Vagina (tissue), 1 donor: ENCODE results near the gene HAPSTR1.

GRCh38 chr16:9003241-9003905, 39.7 kb upstream of the USP7 start:
- PRO-cap, result no peak
- RAMPAGE, long total RNA, result no peak

DNA sequence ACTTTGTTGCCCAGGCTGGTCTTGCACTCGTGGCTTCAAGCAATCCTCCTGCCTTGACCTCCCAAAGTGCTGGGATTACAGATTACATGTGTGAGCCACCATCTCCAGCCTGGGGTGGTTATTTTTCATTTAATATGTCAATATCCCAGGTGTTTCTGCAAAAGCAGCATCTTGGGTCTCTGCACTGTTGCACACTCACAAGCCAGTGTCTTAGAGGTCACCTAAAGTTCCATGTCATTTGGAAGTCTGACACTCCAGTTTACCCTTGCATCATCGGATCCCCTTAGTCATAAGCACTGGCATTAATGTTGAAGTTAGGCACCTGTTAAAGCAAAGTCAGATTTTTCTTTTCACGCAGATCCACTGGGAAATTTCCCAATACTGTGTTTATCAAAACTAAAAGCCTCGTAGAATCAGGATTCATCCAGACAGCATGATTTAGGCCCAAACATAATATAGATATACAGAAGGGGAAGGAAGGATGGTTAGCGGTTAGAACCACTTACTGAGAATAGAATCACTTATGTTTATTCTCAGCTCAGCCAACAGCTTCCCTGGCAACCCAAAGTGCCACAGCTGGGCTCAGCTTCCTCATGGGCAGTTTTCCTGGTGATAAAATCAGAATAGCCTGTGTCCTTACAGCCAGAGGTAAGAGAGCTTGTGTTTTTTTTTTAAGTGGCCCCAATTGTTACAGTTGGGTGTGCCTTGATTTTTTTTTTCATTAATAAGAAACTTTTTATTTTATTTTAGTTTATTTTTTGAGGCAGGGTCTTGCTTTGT, 30.1 kb upstream of the HAPSTR1 start:
- PRO-cap, result no peak
- RAMPAGE, long total RNA, result no peak

GRCh38 chr16:9078999-9079420, 12.4 kb upstream of the HAPSTR1 start:
- PRO-cap, result no peak
- RAMPAGE, long total RNA, result no peak

DNA sequence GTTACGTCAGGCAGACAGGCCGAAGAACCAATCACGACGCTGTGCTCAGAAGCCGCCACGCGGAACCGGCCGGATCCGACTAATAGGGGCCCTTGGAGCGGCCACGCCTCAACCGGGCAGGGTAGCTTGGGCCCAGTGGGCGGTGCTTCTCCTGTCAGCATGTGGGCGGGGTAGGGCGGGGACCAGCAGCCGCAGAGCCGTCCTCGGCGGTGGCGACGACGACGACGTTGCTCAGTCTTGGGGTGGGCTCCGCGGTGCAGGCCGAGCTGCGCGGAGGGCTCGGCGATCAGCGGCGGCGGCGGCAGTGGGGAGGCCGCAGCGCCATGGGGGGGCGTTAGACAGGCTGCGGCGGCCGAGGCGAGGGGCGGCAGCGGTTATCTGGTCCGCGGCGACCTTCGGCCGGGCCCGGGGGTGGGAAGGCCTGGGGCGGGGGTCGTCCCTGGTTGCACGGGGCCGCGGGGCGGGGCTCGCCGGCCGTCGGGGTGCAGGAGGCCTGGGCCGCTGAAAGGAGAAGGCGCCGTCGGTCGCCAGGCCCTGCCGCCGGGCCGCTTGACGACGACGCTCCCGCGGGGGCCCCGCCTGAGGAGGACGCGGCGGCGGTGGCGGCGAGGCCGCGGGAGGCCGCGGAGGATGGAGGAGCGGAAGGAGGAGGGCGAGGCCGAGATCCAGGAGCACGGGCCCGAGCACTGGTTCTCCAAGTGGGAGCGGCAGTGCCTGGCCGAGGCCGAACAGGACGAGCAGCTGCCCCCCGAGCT, at the start of gene HAPSTR1:
Gene HAPSTR1 (plus strand): TSS at position 230 of the 755 bp plus-strand sequence.
- PRO-cap, result unidirectional peak, plus-strand start at position 234 of the sequence
- RAMPAGE, long total RNA, result no peak

DNA sequence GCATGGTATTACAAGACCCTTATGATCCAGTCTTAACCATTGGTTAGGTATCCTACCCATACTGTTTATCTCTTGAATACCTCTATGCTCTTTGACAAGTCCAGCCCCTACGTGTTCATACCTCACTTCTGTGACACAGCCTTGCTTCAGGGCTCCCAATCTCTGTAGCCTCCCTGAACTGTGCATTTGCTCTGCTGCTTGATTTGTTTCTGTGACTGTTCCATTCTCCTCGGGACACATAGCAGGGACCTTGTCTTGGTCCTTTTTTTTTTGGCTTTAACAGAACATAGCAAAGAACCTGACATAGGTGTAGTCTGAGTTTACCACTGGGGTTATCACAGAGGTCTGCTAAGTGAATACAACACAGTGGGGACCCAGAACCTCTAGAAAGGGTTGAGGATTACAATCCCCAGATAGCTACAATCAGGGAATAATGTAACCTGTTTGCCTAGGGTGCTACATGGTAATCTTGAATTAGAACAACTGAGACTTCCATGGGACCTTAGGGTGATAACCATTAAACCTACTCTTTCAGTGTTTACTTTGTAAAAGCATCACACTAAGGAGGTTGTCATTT, 16.3 kb downstream of the HAPSTR1 start:
- PRO-cap, result no peak
- RAMPAGE, long total RNA, result no peak

GRCh38 chr16:9114538-9114709, 23.0 kb downstream of the HAPSTR1 start:
- PRO-cap, result no peak
- RAMPAGE, long total RNA, result no peak

DNA sequence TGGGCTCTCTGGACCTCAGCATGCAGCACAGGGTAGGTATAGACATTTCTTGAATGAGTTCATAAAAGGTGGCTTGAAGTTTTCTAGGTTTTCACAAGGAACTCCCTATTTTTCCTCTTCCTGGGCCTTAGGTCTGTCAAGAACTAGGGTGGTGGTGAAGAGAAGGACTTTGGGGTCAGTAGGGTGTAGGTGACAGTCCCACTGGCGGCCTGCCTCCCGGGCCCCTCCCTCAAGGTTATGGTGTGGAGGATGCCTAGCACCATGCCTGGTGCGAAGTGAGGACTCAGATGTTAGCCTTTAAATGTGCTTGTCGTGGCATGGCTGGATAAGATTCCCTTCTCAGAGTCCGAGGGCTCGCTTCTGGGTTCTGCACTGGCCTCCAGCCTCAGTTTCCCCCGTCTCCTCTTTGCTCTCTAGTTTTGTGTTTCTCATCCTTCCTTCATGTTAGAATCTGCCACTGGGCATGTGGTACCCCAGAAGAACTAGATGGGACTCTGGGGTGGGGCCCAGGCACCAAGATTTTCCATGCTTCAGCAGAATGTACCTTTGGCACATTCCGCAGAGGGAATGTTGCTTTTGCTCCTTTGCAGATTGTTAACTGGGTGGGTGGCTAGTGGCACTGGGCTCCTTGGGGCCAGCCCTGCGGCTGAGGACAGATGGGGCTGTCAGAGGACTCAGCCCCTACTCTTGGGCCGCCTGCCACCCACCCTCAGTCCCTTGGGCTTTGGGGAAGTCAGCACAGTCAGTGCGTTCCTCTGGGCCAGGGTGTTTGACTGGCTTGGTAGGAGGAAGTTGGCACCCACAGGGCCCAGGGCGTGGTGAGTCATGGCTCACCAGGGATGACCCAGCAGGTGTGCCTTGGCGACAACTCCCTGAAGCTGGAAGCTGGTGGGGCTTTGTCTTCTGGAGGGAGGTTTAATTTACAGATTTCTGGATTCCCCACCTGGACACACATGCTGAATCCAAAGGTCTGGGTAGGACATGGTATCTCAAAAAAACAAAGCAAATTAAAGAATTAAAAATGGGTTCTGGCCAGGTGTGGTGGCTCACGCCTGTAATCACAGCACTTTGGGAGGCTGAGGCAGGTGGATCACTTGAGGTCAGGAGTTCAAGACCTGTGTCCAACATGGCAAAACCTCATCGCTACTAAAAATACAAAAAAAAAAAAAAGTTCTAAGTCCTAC, 32.2 kb downstream of the HAPSTR1 start:
- PRO-cap, result no peak
- RAMPAGE, long total RNA, result no peak

GRCh38 chr16:9125259-9125928, 34.0 kb downstream of the HAPSTR1 start:
- PRO-cap, result no peak
- RAMPAGE, long total RNA, result no peak

GRCh38 chr16:9308144-9308698, 216.8 kb downstream of the HAPSTR1 start:
- PRO-cap, result no peak
- RAMPAGE, long total RNA, result no peak

DNA sequence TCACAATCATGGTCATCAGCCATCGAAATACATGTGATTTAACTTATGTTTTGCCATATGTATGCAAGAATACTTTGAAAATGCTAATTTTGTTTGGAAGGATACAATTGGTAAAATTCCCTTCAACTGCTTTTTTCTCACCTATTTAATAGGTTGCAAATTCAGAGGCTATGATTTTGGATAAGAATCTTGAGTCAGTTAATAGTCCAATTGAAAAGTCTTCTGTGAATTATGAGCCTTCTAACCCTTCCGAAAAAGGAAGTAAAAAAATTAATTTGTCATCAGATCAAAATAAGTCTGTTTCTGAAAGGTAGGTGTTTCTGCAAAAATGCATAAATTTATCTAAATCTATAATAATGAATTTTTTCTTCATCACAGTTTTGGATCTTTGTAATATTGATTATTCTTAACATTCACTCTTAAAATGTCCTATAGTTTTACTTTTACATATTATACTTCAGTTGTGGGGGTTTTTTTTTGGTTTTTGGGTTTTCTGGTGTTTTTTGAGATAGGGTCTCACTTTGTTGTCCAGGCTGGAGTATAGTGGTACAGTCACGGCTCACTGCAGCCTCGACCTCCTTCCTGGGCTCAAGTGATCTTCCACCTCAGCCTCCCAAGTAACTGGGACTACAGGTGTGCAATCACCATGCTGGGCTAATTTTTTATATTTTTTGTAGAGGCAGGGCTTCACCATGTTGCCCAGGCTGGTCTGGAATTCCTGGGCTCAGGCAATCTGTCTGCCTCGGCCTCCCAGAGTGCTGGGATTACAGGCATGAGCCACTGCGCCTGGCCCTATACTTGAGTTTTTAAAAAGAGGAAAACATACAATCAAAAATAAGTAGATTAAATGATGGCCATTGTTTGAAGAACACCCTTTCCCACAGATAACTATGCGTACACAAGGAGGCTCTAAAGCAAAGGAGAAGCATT, 71.6 kb downstream of the ATF7IP2 start:
- PRO-cap, result no peak
- RAMPAGE, long total RNA, result start-site peak on the plus strand centred at position 678 of the sequence, 397 bp wide, 6 reads

DNA sequence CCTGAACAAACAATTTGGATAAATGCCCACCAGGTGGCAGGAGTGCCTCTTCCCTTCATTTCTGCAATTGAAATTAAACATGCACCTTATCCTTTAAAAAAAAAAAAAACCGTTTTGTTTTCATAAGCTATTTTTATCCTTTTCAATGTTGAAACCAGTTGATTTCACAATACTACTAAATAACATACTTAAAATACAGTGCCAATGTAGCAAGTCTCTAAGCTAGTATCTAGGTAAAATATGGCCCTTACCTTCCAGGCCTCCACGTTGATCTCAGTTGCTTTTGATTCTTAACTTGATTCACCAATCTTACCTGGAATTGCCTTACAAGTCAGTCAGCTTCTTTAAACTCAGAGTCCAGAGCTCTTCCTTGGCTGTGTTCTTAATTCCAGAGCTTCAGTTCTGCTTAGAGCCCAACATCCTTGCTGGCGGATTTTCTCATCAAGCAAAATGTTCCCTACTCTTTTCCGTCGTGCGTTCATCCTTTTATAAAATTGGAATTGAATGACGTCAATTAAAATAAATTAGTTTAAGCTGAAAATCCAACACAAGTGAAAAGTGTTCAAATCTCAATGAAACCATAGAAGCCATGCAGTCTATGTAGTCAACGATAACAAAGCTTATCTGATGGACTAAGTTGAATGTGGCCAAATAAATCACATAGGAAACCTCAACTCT, 65.5 kb downstream of the EMP2 start:
- PRO-cap, result no peak
- RAMPAGE, long total RNA, result no peak

GRCh38 chr16:10578328-10579394, 1.7 kb downstream of the EMP2 start:
- PRO-cap, result unidirectional peak, plus-strand start at chr16:10579073
- RAMPAGE, long total RNA, result start-site peak on the minus strand at chr16:10578780-10578913, 8 reads

DNA sequence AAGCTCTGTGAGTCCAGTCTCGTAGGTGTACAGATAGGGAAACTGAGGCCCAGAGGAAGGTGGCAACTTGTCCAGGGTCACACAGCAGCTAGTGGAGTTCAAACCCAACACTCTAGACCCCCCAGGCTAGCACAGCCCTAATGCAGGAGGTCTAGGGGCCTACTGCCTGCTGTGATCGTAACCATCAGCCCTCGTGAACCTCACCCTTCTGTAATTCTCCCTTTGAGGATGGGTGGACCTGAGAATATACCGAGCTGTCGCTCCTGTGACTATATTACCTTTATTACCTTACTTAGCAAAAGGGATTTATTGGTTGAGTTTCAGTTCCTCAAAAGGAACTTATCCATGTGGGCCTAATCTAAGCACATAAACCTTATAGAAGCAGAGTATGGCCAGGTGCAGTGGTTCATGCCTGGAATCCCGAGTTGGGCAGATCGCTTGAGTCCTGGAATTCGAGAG, 19.2 kb upstream of the EMP2 start:
- PRO-cap, result no peak
- RAMPAGE, long total RNA, result no peak

DNA sequence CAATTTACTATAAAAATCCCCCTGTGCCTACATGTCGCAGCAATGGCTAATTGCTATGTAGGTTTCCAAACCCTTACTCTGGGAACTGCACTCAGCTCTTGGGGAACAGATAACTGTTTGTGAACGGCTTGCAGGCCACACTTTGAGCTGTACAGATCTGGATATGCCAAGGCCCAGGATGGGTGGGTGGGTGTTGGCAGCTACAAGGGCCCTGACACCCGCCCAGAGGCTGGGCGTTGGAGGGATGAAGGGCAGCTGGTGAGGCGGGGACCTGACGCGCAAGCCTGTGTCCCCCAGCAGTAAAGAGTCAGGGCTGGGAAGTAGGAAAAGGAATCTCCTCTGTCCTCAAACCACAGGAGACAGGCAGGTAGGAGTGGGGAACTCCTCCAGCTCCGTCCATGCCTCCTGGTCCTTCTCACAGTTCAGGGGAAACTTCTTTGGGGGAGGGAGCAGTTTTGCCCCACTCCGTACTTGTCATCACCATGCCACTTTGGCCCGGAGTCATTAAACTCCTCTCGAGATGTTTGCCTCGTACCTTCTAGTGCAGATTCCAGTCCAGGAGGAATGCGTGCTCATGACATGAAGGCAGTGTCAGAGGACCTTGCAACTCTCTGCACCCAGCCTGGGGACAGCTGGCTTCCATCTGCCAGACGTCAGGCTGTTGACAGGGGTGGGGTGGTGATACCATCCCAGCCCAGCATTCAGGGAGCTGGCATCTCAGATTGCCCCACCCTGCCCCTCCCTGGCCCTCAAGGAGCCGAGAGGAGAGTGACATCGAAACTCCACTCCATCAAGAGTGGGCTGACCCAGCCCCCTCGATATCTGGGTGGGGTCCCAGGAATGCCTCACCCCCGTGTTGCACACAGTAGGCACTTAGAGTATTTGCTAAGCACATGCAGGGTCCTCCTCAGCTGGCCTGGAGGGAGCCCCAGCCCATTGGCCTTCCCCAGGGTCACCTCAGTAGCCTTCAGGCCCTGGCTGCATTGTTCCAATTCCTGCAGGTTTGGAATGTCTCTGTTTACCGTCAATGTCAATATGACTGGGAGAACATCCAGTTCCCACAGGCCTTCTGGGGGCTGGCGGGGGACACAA, 21.0 kb upstream of the EMP2 start:
- PRO-cap, result no peak
- RAMPAGE, long total RNA, result no peak

- PRO-cap, result no peak
- RAMPAGE, long total RNA, result no peak
Measured at GRCh38 chr16:10866135-10866766, 10.8 kb upstream of the CIITA start.

DNA sequence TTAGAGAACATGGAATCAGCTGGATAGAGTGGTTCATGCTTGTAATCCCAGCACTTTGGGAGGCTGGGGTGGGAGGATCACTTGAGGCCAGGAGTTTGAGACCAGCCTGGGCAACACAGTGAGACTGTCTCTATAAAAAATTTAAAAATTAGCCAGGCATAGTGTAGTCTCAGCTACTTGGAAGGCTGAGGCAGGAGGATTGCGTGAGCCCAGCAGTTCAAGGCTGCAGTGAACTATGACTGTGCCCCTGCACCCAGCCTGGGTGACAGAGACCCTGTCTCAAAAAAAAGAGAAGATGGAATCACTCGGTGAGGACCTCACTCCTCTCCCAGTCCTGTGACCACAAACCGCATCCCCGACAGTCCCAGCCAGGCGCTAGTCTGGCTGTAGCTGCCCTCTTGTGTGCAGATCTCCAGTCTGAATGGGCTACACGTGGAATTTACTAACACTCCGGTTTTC, 11.2 kb downstream of the DEXI start:
- PRO-cap, result no peak
- RAMPAGE, long total RNA, result no peak

- PRO-cap, result no peak
- RAMPAGE, long total RNA, result no peak
Measured at GRCh38 chr16:11201505-11202671, 54.1 kb downstream of the SOCS1 start.

DNA sequence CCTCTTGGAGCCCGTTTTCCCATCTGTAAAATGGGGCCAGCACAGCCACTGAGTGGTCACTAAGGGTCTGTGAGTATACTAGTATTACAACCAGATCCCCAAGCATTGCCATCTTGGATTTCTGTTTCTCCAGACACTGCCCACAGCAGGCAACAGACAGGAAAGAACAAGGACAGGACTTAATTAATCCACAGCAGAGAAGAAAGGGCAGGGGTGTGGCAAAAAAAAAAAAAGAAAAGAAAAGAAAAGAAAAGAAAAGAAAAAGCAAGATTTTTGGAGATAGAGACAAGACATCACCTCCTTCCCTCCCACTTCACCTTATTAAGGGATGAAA, 3.2 kb downstream of the SOCS1 start:
- PRO-cap, result no peak
- RAMPAGE, long total RNA, result no peak

- PRO-cap, result no peak
- RAMPAGE, long total RNA, result no peak
Measured at GRCh38 chr16:11258527-11259508, 2.8 kb upstream of the SOCS1 start.

- PRO-cap, result no peak
- RAMPAGE, long total RNA, result no peak
Measured at GRCh38 chr16:11263860-11264184, 5.3 kb downstream of the TNP2 start.